Measurements from ENCODE around the genes TMX1 and PTGER2.

- PRO-cap = no peak
- RAMPAGE, long total RNA = no peak
- RRBS = no CpG with 5 or more reads among the region's 22 CpGs
Observed at GRCh38 chr14:50560903-50561342, 978 bp downstream of the ATL1 start.

- PRO-cap = no peak
- RAMPAGE, long total RNA = no peak
- RRBS = no CpG with 5 or more reads among the region's 7 CpGs
Observed at GRCh38 chr14:50829692-50829903, 1.4 kb downstream of the NIN start.

DNA sequence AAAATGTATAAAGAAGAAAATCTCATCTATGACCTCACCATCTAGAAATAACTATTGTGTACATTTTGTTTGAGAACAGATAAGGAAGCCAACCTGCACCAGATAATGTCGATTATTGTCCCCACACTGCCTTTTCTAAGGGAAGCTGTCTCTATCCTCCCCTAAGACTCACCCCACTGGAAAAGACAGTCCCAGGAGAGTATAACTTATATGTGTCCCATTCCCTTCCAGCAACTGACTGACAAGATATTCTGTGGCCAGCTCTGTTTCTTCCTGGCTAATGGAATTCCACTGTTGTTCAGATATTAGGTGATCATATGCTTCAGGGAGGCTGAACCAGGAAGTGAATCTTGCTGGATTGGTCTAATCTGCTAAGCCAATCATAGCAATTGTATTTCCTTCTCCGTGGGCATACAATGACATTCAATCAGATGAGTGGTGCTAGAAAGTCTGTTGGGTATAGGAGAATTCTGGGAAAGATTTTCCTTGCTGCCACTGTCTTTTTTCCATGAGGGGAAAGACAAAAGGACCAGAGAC lies 12.2 kb downstream of the PYGL start:
- PRO-cap = no peak
- RAMPAGE, long total RNA = no peak
- RRBS = no CpG with 5 or more reads among the region's 2 CpGs

DNA sequence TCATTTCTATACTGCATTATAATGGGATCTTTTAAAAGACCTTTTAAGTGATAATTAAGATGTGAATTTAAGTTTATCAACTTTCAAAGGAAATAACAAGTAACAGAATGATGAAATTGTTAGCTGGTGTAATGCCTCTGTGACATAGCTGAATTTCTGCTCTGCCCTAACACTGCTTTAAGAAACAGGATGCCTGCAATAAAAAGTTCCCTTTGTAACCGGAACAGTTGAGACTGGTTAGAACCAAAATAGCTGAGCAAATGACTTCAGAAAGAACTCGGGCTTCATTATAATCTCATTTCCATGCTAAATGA lies 23.4 kb upstream of the PYGL start:
- PRO-cap = no peak
- RAMPAGE, long total RNA = no peak
- RRBS = no CpG with 5 or more reads among the region's 2 CpGs

- PRO-cap = bidirectional peak, plus-strand start at chr14:51240247, minus-strand start at chr14:51240150
- RAMPAGE, long total RNA = start-site peak on the plus strand at chr14:51240222-51240279, 343 and 321 reads in 2 replicates
- RRBS = no CpG with 5 or more reads among the region's 68 CpGs
Observed at GRCh38 chr14:51239713-51241004, at the start of gene TMX1. TSS of gene TMX1 (plus strand) at chr14:51240247.

- PRO-cap = no peak
- RAMPAGE, long total RNA = no peak
- RRBS = no CpG with 5 or more reads among the region's 3 CpGs
Observed at GRCh38 chr14:51337261-51337756, 97.3 kb downstream of the TMX1 start.

DNA sequence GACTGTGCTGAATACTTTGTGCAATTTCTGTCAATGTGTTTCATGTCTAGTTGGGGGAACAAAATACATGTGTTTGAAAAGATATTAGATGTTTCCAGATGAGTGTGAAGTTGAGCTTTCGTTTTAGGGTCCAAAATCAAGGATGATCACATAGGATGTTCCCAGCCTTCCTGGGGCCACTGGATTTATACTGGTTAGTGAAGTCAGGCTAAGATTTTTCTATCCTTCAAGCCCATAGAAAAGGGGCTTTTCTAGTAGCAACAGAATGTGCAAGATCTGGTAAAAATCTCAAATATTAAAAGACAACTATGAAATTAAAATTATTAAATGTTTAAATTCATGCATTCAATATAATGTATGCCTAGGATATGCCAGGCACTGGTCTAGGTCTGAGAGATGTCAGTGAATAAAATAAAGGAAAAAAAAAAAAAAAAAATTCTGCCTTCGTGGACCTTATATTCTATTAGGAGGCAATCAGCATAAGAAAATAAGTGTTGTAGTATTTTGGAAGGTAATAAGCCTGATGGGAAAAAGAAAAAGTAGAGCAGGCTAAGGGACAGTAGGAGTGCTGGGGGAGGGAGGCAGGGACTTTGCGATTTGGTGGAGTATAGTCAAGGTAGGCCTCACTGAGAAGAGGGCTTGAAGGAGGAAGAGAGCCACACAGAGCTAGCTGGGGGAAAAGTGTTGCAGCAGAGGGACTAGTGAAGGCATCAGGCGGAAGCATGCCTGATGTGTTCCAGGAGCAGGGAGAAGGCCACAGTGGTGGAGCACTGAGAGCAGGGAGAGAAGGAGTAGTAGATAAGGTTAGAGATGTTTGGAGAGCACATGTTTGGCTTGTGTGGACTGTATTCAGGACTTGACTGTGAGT lies 8.7 kb downstream of the FRMD6 start:
- PRO-cap = no peak
- RAMPAGE, long total RNA = no peak
- RRBS = no CpG with 5 or more reads among the region's 4 CpGs

DNA sequence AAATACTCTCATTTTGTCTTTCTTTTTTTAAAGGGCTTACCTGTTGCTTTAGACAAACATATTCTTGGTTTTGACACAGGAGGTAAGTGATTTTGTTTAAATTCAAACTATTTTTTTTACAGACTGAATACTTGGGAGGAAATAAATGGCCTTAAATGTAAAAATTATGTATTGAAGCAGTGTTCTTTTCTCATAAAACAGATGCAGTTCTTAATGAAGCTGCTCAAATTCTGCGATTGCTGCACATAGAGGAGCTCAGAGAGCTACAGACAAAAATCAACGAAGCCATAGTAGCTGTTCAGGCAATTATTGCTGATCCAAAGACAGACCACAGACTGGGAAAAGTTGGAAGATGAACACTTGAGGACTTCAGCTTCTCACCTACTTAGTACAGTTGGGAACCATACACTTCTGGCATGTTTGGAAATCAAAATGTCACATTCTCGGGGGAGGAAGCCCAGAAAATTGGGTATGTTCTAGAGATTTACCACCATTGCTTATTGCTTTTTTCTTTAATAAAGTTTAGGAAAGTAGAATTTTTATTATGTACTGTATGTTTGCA lies 14.9 kb downstream of the RTRAF start:
- PRO-cap = no peak
- RAMPAGE, long total RNA = no peak
- RRBS = no CpG with 5 or more reads among the region's 3 CpGs

GRCh38 chr14:52011421-52012025 lies 22.2 kb downstream of the RTRAF start:
- PRO-cap = no peak
- RAMPAGE, long total RNA = no peak
- RRBS = no CpG with 5 or more reads among the region's 12 CpGs

GRCh38 chr14:52052203-52052477 lies 16.7 kb downstream of the NID2 start:
- PRO-cap = no peak
- RAMPAGE, long total RNA = no peak
- RRBS = no CpG with 5 or more reads among the region's 2 CpGs

DNA sequence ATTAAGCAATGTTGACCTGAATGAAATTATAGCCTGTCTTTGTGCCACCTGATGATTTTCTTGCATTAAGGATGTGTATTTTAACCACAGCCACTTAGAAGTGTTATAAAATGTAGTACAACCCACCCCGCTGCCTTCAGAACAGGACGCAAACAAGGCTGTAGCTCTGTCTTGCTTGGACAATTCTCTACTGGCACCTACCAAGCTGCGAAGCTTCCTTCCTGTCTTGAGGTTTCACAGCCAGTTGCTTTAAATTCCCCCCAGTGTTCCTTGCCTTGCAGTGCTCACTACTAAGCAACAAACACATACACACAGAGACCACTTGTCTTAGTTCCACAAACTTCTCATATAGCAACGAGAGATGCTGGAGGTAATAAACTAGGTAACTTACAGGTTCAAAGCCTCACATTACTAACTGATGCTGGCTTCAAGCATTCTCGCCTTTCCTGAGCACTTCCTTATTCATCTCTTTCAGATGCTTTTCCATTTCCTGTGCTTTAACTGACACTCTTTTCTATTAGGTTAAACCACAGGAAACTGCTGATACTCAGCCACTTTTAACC lies 91.5 kb upstream of the PTGDR start:
- PRO-cap = no peak
- RAMPAGE, long total RNA = no peak
- RRBS = no CpG with 5 or more reads among the region's 5 CpGs

DNA sequence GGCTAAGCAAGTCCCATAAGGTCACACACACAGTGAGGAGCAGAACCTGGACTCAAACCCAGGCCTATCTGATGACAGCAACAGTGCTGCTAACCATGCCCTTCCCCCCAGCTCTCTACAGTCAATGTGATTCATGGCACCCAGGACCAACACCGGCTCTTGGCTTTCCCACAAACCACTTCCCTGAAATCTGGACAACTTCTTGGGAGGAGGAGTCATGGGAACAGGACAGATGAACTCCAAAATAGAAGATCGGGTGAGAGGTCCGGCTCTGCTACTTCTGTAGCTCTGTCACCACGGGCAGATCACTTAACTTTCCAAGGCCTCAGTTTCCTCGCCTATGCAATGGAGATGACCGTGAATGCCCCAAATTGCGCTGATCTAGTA lies 677 bp upstream of the PTGDR start:
- PRO-cap = no peak
- RAMPAGE, long total RNA = no peak
- RRBS = 54% methylated on average over 3 of the region's 7 CpGs

DNA sequence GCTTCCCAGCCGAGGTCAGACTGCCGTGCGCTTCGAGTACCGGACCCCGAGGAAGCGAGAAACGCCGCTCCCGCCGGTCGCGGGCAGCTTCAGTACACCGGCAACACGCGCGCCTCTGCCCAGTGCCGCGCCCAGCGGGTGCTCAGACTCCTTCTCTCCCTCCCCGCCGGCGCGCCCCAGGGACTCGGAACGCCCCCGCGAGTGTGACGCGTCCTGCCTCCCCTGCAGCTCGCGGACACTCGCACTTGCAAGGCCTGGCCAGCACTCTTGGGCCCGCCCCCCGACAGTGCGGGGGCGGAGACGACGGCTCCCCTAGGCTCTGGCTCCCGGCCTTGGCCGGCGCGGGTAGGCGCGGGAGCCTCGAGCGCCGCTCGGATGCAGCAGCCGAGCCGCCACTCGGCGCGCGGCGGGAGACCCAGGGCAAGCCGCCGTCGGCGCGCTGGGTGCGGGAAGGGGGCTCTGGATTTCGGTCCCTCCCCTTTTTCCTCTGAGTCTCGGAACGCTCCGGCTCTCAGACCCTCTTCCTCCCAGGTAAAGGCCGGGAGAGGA lies at the start of gene PTGER2:
TSS of gene PTGER2 (plus strand) at position 342 of the 549 bp plus-strand sequence.
- PRO-cap = bidirectional peak, plus-strand start at position 342 of the sequence, minus-strand start at position 241 of the sequence
- RAMPAGE, long total RNA = no peak
- RRBS = 2% methylated on average over 9 of the region's 67 CpGs

GRCh38 chr14:52641618-52642290 lies 53.6 kb downstream of the ERO1A start:
- PRO-cap = no peak
- RAMPAGE, long total RNA = no peak
- RRBS = no CpG with 5 or more reads among the region's 2 CpGs

- PRO-cap = no peak
- RAMPAGE, long total RNA = no peak
- RRBS = no CpG with 5 or more reads among the region's 3 CpGs
Observed at GRCh38 chr14:52948049-52948484, 2.8 kb downstream of the FERMT2 start.

DNA sequence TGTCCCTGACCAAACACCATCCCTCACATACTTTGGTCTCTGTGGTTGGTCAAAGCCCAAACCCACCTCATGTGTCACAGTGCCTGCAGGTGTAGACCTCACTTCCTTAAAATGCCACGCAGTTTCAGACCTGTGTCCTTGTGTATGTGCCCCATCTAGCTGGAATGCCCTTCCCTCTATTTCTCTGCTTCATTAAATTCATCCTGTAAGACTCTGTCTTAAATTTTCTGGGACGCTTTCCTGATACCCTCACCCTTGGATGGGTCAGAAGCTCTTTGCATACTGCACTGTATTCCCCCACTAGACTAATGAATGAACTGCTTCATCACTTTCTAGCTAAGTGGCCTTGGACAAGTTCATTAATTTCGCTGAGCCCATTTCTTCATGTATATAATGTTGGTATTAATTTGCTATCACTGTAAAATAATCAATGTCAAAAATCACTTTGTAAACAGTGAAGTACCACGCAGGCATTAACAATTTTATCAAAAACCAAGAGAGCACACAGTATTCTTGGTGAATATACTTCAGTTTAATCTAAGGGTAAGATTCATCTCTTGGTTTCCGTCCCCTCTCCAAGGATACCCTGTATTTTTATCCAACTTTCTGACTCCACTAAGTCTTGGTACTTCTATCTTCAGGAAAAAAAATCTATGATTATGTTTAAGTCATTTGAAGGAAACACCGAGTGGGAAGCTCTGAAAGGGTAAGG lies 2.9 kb downstream of the DDHD1 start:
- PRO-cap = no peak
- RAMPAGE, long total RNA = no peak
- RRBS = no CpG with 5 or more reads among the region's 6 CpGs

DNA sequence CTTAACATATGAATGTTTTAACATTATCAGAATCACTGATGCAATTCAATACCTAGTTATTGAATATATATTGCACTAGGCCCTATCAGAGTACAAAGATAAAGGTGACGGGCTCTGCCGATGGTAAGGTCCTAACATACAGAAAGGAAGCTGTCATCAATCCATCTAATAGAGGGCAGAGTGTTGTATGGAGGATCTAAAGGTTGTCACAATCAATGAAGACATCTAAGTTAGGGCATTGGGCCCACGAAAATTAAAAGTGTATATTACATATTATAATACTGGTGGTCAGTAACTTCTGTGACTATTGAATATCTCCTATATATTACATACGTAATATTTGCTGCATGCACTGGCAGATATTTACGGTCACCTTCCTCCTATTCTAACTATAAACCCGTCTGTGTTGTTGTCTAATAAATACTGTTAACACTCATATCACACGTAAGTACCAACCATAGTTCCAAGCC lies 2.0 kb downstream of the DDHD1 start:
- PRO-cap = no peak
- RAMPAGE, long total RNA = no peak
- RRBS = no CpG with 5 or more reads among the region's 7 CpGs

GRCh38 chr14:53327861-53328273 lies 174.7 kb upstream of the DDHD1 start:
- PRO-cap = no peak
- RAMPAGE, long total RNA = no peak
- RRBS = no CpG with 5 or more reads among the region's 1 CpG

DNA sequence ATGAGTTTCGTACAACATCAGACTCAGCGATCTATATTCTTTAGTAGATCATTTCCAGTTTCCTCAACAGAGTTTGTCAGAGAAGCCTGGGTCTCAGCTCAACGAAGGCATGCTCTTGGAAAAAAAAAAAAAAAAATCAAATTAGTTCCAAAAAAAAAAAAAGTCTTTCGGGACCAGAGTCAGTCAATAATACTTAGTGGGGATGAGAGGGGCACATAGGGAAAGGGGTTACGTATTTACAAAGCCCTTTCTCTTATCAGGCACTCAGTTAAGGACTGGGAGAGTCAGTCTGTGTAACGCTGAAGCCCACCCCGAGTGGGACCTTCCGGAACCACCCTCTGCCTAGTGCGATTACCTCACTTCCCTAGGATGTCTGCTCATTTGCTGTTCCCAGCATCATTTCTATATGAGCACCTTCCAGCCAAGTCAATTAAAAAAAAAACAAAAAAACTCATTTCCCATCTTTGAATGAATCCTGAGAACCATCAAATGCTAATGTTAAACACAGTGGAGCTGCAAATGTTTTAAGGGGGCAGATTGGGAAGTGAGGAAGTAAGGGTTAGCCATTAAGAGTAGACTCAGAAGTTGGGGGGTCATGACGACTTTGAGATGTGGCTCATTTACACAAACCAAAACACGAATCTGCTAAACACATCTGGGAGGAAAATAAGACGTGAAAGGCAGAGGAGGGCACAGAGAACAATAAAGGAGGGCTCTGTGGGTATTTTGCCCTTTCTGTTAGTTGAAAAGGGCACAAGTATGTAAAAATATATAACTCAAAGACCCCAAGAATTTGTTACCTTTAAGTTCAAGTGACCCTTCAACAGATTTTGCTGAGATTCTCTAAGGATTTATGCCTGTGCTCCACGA lies 76.8 kb downstream of the BMP4 start:
- PRO-cap = no peak
- RAMPAGE, long total RNA = no peak
- RRBS = no CpG with 5 or more reads among the region's 13 CpGs

DNA sequence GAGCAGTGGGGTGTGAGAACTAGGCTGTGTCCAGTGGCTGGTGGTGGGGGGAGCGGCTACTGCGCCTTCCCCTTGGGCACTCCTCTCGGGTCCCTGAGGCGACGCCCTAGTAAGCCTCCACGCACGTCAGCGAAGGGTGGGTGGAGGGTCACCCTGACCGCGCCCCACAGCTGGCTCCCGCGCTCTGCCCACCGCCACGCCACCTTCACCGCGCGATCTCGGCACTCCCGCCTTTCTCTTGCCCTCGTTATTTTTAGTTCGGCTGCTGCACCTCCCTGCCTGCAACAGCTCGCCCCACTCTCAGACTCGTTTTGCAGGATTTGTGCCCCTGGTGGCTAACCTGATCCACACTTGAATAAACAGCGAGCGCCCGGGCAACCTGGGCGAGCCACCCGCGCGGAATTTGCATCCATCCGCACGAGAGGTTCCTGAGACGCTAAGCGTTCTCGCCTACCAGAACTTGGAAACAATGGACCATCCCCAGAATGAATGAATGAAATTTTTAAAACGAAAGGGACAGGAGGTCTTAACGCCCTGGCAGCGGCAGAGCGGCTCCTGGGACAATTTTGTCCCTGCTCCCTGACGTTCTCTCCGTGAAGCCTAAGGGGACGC lies 7.0 kb upstream of the BMP4 start:
- PRO-cap = no peak
- RAMPAGE, long total RNA = no peak
- RRBS = no CpG with 5 or more reads among the region's 42 CpGs

All from lung (tissue), 4 donors.